HT1080 (cell line): Measurements from ENCODE around the genes KHK, PRR30, ATRAID and SNX17.

DNA sequence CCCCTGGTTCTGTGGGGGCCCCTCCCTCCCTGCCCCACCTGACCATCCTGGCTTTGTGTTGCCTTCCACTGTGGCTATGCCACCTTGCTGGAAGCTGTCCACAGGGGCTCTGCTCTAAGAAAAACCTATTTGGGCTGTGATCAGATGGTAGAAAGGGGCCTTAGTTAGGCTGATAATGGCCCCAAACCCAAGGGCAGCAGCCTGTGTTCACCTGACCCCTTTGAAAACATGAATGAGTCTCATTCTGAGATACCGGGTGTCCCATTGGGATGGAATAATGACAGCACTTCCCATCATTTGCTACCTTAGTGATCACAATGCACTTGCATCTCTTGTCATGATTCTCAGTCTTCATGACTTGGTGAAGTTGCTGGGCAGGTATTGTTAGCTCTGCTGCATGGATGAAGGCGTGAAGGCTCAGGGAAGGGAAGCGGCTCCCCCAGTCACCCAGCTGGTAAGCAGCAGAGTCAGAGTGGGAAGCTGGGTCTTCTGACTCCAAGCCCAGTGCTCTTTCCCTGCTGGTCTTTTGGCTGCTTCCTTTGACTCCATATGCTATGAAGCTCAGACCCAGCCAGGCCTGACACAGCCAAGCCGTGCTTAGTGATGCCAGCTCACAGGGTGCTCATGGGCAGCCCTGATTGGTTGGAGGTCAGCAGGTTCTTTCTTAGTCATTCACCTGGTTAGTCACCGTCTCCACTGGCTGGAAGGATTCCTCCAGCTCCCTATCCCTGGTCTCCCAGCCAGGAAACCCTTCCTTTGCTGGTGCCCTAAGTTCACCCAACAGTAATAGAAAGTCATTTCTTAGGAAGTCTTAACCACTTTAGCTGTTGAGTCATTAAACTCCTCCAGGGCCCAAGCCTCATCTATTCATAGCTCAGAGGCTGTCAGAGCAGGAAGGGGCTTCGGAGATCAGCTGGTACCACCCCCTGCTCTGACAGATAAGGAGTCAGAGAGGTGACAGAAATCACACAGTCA, 3.6 kb downstream of the KCNK3 start:
RAMPAGE:
- cytosol, long total RNA = no peak
- long total RNA = no peak
- nucleus, long total RNA = no peak

RAMPAGE:
- cytosol, long total RNA = no peak
- long total RNA = no peak
- nucleus, long total RNA = no peak
Observed at GRCh38 chr2:26720220-26720981, 27.9 kb downstream of the KCNK3 start.

RAMPAGE:
- cytosol, long total RNA = no peak
- long total RNA = no peak
- nucleus, long total RNA = no peak
Observed at GRCh38 chr2:26778136-26778577, 7.7 kb upstream of the CENPA start.

DNA sequence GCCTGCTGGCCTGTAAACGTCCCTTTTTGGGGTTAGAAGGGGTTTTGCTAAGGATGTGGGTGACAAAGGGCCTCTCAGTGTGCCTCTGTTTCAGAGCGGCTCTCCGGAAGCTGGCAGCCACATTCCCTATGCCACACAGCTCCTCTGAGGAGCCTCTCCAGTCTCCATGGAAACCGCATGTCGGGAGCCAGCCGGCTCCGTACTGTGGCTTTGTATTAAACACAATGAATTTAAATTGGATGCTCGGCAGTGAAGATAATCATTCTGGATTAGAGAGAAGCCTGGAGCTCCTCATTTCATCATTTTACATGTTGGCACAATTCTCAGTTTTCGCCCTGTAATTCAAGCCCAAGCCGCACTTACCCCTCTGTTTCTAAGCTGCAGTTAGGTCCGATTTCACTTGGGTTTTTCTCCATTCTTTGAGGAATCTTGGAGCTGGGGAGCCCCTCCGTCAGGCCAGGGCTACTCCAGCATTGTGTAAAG, 57.9 kb upstream of the MAPRE3 start:
RAMPAGE:
- cytosol, long total RNA = no peak
- long total RNA = no peak
- nucleus, long total RNA = no peak

DNA sequence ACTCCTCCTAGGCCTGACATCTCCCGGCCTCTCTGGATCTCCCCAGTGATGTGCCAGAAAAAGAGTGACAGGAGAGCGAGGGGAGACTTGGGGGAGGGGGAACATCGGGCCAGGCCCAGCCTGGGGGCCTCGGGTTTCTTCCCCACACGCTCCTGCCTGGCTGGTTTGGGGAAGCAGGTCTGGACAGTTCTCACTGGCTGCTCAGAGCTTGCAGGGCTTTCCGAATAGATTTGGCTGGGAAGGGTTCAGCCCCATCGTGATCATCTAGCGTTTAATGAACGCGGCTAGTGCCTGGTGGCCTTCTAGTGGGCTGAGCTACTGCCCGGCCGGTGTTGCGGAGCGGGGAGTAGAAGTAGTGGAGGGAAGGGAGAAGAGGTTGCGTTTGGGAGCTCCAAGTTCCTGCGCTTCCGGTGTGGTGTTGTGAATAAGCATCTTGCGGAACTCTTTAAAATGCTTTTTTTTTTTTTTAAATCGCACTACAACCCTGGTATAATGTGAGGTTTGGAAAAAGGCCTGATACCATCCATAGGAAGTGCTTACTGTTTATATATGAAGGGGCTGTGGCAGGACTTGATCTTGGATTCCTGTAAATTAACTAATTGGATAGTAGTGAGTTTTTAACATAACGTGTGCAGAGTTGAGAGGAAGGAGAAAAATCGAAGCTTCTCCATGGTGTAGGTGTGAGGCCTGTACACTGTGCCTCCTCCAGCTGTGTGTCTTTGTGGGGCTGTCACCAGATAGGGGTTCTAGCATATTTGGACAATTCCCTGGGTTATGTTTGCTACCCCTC, 924 bp downstream of the MAPRE3 start:
RAMPAGE:
- cytosol, long total RNA = no peak
- long total RNA = no peak
- nucleus, long total RNA = no peak

DNA sequence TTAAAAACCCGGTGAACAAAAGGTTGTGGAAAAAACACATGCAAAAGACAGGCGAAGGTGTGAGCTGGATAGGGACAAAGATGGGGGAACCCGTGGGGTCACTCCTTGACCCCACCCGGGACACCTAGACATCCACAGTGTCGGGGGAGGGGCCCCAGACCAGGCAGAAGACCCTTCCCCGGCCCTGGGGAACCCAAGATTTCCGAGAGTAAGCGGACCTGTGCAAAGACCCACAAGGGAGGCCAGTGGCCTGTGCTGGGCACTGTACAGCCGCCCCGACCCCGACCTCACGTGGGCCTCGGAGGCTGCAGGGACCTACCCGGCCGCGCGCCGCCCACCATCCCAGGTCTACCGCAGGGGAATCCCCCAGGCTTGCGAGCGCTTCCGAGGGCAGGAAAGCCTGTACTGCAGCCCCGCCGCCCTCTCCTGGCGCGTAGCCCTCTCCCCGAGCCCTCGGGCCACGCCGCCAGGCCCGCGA, 1.7 kb upstream of the AGBL5 start:
RAMPAGE:
- cytosol, long total RNA = no peak
- long total RNA = no peak
- nucleus, long total RNA = no peak

DNA sequence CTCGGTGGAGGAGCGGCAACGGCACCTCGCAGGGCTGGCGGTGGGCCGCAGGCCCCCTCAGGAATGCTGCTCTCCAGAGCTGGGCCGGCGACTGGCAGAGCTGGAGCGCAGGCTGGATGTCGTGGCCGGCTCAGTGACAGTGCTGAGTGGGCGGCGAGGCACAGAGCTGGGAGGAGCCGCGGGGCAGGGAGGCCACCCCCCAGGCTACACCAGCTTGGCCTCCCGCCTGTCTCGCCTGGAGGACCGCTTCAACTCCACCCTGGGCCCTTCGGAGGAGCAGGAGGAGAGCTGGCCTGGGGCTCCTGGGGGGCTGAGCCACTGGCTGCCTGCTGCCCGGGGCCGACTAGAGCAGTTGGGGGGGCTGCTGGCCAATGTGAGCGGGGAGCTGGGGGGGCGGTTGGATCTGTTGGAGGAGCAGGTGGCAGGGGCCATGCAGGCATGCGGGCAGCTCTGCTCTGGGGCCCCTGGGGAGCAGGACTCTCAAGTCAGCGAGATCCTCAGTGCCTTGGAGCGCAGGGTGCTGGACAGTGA, 3.9 kb upstream of the KHK start:
RAMPAGE:
- cytosol, long total RNA = no peak
- long total RNA = no peak
- nucleus, long total RNA = no peak

RAMPAGE:
- cytosol, long total RNA = no peak
- long total RNA = start-site peak on the plus strand at chr2:27086744-27086782, 20 reads
- nucleus, long total RNA = no peak
Observed at GRCh38 chr2:27086665-27087582, at the start of gene KHK. TSS of gene KHK (plus strand) at chr2:27086772.

DNA sequence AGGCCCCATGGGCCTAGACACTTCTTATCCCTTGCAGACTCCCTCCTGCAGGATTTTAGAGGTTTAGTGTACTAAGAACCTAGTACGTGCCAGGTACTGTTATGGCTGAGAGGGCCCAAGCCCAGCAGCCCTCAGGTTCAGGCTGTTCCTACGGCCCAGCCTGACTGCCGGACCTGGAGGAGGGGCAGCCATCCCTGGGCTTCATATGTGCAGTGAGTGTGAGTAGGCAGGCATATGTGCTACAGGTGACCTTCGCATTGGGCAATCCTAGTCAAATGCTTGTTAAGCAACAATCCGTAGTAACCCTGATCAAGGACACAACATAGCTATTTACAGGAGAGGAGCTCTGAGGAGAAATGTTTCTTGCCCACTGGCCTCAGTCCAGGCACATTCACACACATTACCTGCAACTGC, 9.0 kb downstream of the KHK start:
RAMPAGE:
- cytosol, long total RNA = no peak
- long total RNA = no peak
- nucleus, long total RNA = no peak

GRCh38 chr2:27102011-27102373, 15.4 kb downstream of the KHK start:
RAMPAGE:
- cytosol, long total RNA = no peak
- long total RNA = no peak
- nucleus, long total RNA = no peak

GRCh38 chr2:27127820-27129069, 4.6 kb downstream of the ABHD1 start:
RAMPAGE:
- cytosol, long total RNA = no peak
- long total RNA = no peak
- nucleus, long total RNA = no peak

GRCh38 chr2:27139273-27139804, at the start of gene PRR30:
TSS of gene PRR30 (minus strand) at chr2:27139410.
RAMPAGE:
- cytosol, long total RNA = no peak
- long total RNA = no peak
- nucleus, long total RNA = no peak

DNA sequence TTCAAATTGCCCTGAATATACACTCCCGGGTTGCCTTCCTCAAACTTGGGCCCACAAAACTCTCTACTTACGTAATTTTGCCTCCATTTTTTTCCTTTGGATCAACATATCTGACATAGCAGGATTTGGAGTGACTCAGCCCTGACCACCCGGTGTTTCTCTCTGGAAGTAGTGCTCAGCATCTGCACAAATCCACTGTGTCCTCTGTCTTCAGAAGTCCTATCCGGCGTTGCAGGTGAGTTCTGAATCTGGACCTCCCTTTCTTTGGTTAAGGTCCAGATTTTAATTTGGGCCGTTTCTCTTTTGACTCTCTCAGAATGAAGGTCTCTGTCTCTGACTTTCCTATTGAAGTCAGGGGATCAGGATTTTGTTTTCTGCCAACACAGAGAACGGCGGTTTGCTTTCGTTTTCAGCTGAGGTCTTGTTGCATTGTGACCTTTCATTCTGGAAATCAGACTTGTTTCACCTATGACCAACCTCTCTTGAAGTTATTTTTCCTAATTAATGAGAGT, 13.5 kb downstream of the TCF23 start:
RAMPAGE:
- cytosol, long total RNA = no peak
- long total RNA = no peak
- nucleus, long total RNA = no peak

RAMPAGE:
- cytosol, long total RNA = no peak
- long total RNA = no peak
- nucleus, long total RNA = no peak
Observed at GRCh38 chr2:27191123-27191608, 20.7 kb upstream of the ATRAID start.

DNA sequence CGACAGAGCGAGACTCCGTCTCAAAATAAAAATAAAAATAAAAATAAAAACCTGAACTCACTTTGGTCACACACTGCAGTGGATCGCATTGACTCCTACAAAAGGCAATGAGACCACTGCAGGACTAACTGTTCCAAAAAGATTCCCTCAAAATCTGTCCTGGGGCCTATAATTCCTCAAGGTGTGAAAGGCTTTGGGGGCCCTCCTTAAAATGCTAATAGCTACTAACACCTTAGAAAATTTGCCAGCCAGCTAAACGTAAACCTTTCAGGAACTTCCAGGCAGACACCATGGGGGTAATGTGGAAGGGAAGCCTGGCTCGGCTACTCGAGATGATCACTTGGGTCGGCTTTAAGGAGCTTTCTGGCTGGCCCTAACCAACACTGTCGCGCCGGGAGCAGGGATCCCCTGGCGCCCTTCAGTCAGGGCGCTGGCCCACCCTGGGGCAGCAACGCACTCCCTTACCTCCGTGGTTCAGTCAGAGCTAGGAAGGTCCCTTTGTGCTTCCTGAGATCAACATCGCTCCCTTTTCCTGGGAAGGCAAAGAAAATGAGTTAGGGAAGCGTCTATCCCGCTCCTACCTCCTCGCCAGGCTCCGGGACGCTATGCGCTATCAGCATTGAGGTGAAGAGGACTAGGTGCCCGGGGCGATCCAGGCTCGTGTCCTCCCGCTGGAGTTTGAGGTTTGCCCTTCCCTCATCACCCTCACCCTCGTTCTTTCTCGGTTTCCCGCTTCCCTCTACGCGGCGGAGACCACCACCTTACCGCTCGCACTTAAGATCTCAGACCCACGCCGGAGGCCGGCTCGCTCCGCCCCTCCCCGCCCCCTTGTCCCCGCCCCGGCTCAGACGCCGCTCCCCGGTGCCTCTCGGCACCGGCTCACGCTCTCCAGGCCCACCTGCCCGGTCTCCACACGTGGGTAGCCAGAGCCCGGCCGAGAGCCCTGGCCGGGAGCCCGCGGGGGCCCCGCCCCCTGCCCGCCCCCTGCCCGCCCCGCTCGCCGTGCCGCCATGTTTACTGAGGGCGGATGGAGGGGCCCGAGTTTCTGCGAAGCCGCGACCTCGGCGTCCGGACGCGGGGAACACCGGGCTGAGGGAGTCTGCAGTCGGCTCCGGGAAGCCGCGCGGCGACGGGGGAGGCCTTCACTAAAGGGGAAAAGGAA, at the start of gene ATRAID:
TSS of gene ATRAID (plus strand) at position 1,040 of the 1,162 bp plus-strand sequence.
RAMPAGE:
- cytosol, long total RNA = start-site peak on the minus strand centred at position 939 of the sequence, 68 bp wide, 39 and 49 reads in 2 replicates; start-site peak on the plus strand centred at position 1,057 of the sequence, 98 bp wide, 98 and 113 reads in 2 replicates
- long total RNA = start-site peak on the minus strand centred at position 920 of the sequence, 15 bp wide, 22 reads
- nucleus, long total RNA = start-site peak on the minus strand centred at position 918 of the sequence, 38 bp wide, 36 and 30 reads in 2 replicates; start-site peak on the plus strand centred at position 1,047 of the sequence, 124 bp wide, 36 and 38 reads in 2 replicates

GRCh38 chr2:27250033-27250530, 12.8 kb downstream of the SLC30A3 start:
RAMPAGE:
- cytosol, long total RNA = no peak
- long total RNA = no peak
- nucleus, long total RNA = no peak

GRCh38 chr2:27270879-27271115, 4.4 kb upstream of the DNAJC5G start:
RAMPAGE:
- cytosol, long total RNA = no peak
- long total RNA = no peak
- nucleus, long total RNA = no peak

DNA sequence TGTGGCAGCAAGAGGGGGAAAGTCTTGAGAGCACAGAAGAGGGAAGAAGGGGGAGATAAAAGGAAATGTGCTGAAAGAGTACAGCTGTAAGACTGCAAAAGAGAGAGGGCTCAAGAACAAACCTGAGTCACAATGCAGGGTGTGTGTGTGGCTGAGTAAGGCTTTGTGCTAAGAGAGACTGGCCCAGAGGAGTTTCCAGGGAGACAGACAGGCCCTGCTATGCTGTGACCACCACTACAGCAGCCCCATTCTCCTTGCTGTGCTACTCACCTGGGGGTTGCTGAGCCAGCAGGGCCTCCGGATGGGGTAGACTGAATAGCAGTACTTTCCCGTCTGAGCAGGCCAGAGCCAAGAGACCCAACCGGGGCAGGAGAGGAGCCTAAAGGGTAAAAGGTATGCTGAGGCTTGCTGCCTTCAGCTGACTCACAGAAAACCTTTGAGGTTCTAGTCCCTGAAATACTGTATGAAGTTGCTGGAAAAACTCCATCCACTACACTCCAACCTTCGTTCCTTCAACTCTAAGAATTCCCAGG, 12.5 kb upstream of the MPV17 start:
RAMPAGE:
- cytosol, long total RNA = no peak
- long total RNA = no peak
- nucleus, long total RNA = no peak

GRCh38 chr2:27352636-27353210, 3.8 kb downstream of the GTF3C2 start:
RAMPAGE:
- cytosol, long total RNA = no peak
- long total RNA = no peak
- nucleus, long total RNA = no peak

DNA sequence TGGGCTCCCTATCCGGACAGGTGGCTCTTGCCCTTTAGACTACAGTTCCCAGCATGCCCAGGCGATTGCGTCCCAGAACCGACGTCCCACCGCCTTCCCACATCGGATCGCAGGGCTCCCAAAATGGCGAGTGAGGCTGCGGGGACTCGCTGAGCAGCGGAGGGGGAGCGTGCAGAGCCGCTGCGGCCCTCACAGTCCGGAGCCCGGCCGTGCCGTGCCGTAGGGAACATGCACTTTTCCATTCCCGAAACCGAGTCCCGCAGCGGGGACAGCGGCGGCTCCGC, at the start of gene SNX17:
TSS of gene SNX17 (plus strand) at position 101 of the 284 bp plus-strand sequence.
RAMPAGE:
- cytosol, long total RNA = start-site peak on the plus strand centred at position 105 of the sequence, 19 bp wide, 185 and 502 reads in 2 replicates
- long total RNA = start-site peak on the plus strand centred at position 115 of the sequence, 11 bp wide, 93 reads
- nucleus, long total RNA = start-site peak on the plus strand centred at position 111 of the sequence, 32 bp wide, 160 and 79 reads in 2 replicates